ENCODE data around the genes CCDC34, LGR4, ARL14EP and DEPDC7.

DNA sequence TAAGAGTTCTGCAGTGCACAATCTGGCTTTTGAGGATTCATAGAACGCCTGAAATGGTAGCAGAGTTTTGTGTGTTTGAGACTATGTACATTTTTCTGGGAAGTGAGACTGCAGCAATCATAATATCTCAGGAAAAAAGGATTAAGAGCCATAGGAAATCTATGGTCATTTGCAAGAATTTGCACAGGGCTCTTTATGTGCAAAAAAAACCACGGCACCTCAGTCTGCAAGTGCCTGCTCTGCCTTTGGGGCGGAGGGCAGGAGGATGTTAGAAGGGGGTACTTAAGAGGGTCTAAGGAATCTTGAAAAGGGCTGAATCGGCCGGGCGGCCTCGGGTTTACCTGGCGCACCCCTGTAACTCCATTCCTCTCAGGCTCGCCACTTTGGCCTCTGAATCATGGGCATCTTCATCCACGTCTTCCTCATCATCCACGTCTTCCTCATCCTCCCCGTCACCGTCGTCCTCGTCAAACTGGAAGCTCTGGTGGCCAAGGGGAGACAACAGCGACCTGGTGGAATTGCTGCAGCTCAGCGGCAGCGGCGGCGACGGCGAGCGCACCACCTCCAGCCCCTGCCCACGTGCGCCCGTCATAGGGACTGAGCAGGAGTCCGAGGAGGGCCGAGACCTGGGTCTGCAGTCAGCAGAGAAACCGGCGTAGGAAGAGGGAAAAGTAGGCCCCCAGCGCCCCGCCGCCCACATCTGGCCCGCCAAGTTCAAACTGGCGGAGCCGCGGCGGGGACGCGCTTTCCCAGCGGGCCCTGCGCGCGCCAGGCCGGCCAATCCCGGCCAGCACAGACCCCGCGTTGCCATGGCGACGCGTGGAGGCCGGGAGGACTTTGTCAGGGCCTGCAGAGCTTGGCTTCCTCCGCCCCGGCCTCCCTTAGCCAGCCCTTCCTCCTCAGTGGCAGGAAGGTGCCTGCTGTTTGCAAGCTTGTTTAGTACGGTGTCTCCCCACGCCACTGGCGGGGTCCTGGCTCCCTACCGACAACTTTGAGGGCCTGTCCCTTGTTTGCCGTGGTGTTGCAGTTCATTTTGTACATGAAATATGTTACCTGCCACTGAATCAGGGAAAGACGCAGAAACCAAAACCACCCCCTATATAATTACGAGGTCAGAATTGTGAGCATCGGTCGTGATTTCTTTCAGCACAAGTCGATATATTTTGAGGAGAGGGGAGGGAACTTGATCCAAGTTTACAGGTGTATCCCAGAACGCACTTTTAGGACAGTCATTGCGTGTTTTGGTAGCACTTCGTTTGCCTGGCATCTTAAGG, at the start of gene CCDC34:
TSS of gene CCDC34 (minus strand) at position 721 of the 1,274 bp plus-strand sequence.
- PRO-cap = no peak

GRCh38 chr11:27396684-27397116, 33.7 kb upstream of the CCDC34 start:
- PRO-cap = no peak

DNA sequence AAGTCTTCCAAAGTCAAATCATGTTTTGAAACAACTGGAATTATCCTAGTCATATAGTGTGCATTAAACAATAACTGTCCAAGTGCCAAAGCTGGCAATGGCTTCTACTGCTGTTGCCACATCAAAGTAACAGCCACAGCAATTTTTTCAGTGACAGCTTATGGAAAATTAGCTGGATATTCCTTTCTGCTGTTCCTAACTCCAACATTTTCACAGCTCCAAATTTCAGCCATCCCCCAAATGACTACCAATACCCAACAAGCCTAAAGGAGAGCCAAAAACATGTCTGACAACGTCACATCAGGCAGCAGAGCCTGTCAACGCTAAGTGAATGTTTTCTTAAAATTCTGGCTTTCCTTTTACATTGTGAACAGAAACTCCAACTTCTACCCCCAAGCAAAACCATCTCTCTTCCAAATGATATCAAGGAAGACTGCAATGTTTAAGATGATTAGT, 45.4 kb upstream of the CCDC34 start:
- PRO-cap = no peak

DNA sequence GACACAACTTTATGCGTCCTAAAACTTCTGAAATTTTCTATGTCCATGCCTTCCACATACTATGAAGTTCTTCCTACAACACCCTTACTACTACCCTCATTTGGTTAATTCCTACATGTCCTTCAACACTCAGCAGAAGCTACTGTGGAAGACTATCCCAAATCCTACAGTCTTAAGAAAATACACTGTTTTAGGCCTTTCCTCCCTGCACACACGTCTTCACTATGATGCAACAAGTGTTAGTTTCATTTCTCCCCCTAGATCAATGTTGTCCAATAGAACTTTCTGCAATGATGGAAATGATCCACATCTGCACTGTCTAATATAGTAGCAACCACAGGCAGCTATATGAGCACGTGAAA, 46.7 kb upstream of the CCDC34 start:
- PRO-cap = no peak

- PRO-cap = no peak
Measured at GRCh38 chr11:27472369-27473341, at the start of gene LGR4. Gene LGR4, minus strand, starts transcription at chr11:27472790.

DNA sequence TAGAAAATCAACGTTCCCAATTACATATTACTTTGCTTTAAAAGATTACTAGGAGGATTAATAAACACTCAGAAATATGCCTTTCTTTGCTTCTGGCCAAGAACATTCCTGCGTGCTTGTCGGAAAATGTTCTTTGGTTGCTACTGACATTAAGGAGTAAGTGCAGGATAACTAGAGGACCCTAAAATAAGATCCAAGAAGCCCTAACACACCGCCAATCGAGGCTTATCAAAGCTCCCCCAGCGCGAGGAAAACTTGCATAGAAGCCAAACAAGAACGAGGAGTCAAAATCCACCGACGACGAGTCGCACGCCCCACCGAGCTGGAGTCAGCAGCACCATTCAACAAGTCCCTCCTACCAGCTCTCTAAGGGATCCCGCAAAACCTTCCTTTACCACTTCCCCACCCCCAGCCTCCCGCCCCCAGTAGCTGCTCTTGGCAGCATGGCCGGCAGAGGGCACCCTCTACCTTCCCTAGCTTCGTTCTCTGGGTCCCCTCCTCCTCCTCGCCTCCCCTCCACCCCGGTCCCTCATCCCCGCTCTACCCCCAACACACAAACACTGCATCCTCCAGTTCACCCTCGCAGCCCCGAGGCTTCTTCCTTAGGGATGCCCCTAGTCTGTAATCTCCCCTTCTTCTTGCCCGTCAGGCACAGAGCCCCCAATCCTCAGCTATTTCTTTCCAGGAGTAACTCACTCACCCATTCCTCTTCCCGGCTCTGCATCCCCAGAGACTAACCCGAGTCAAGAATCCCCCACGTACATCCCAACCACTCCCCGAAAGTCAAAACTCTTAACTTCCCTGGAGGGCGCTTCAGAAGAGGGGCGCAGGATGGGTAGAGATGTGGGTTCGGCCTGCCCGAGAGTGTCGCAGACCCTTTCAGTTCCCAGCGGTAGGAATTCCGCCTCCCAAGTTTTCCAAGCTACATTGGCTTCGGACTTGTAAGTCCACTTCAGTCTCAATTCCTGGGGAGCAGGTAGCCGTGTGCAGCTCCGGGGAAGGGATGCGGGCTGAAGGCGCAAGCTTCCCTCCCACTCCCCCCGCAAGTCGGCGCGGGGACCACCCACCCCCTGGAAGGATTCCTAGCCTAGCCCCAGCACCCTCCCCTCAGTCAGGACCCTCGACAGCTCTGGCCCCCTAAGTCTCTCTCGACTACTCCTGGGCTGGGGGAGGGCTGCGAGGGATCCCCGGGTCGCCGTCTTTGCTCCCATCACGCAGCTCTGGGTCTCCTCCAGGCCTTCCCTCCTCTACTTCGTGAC, 1.1 kb downstream of the BDNF start:
- PRO-cap = no peak

GRCh38 chr11:30322688-30323528, at the start of gene ARL14EP:
Gene ARL14EP, plus strand, starts transcription at chr11:30323104.
- PRO-cap = unidirectional peak, plus-strand start at chr11:30323107

GRCh38 chr11:30407208-30407726, 84.4 kb downstream of the ARL14EP start:
- PRO-cap = no peak

- PRO-cap = no peak
Measured at GRCh38 chr11:30584622-30584960, 1.6 kb downstream of the MPPED2 start.

GRCh38 chr11:31815531-31816720, 4.8 kb upstream of the PAX6 start:
- PRO-cap = no peak

DNA sequence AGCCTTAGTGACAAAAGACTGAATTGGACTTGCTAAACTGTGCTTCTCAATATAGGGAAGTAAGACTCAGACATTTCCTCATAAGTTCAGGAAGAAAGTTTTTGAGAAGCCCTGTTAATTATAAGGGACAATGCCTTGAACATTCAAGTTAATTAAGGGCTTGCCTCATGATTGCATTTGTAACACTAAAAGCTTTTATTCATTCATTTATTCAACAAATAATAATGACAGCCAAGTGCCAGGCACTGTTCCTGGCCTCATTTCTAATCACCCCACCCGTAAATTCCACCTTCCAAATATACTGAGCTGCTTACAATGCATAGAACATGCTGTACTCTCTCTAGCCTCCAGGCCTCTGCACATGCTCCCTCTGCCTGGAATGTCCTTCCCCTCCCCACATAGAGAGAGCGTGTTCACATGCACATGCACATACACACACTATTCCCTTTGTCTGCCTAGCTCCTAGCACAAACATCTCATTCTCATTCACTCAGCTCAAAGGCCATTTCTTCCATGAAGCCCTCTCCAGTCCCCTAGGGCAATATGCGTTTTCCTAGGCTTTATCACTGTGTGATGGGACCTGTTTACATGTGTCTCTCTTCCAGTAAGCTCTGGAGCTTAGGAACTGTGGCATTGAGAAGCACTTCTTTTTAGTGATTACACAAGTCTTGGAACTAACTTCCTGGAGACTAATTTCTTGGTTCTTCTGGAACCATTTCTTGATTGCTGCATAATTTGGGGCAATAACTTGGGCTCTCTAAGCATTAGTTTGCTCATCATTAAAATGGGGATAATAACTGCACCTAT, 144.6 kb downstream of the WT1 start:
- PRO-cap = no peak

DNA sequence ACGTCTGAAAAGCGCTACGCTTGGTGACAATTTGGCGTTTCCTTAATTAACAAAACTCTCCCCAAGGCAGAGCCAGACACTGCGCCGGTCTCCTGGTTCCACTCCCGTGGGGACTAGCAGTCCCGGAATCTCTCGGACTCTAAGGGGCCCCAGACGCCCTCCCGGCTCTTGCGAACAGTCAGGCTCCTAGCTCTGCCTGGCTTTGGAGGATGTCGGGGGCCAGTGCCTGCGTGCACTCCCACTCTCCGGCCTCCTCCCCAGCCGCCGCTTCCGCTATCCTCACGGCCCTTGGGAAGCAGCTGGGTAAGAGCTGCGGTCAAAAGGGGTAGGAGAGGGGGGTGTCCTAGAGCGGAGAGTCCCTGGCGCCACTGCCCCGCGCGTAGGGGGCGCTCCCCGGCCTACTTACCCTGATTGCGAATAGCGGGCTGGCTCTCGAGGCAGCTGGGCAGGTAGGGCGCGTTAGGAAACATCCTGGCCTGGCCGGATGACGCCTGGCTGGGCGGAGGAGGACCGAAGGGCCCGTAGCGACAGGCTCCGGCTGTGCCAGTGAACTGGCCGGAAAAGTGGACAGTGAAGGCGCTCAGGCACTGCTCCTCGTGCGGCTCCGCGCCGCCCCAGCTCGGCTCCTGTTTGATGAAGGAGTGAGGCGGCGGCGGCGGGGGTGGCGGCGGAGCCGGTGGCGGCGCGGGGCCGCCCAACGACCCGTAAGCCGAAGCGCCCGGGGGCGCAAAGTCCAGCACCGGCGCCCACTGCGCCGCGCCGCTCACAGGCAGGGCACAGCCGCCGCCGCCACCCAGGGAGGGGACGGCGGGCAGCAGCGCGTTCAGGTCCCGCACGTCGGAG, 824 bp downstream of the WT1 start:
- PRO-cap = no peak

GRCh38 chr11:32829185-32829470, 599 bp upstream of the PRRG4 start:
- PRO-cap = no peak

DNA sequence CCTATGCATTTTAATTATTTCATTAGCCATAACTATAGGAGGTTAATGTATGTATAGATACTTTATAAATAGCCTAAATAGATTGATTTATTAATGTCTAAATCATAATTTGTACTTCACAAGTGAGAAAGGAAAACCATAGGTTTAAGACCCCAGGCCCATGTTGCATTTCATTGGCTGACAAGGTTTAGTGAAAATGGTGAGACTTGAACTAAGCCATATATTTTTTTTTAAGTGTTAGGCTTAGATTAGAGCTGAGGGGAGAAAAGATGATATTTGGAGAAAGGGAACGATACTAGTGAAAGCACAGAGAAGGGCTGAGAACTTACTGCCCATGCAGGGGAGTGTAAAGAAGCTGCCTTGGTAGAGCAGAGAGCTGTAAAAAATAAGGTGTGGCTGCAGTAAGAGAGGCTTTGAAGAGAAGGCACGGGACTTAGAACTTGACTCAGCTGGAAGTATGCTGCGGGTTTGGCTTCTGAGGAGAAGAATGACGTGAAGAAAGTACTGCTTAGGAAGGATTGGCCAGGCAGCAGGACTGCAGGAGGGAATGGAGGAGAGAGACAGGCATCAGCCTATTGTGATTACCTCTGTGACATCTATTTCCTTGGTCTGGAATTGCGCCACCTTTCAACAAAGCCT, 22.3 kb downstream of the PRRG4 start:
- PRO-cap = no peak

DNA sequence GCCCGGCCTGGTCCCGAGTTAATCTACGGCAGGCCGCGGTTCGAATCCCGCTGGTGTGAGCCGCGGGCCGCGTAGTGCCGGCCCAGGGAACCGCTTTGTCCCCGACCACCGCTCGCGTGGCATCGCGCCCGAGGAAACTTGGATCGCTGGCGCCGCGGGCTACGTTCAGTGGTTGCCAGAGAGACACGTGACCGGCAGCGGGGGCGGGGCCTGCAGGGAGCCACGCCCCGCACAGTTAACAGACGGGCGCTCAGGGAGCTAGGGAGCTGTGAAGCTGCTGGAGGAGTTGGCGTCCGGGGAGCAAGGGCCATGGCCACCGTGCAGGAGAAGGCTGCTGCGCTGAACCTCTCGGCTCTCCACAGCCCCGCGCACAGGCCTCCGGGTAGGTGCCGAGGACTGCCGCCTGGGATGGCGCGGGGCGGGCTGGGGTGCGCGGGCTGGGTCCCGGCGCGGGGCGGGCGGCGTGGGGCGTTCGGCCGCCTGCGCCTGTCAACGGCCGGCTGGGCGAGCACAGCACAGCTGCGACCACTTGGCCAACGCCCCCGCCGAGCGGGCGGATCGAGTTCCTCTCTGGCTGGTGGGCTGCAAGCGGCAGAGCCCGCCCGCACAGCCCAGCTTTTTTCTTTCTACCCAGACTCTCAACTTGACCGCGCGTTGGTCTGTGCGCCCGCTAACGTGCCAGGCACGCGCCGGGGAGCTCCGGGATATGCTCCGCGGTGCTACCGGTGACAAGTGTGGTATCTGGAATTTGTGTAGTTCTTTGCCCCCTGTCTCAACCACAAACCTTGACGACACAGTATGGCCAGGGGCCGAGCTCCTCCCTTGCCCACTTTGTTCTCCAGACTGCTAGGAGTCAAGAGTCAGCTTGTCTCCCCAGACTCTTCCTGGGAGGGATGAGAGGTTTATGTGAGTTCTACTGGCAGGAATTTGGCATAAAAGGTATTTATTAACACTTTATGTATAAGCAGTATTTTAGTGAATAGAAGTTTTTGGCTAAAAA, at the start of gene DEPDC7:
TSS of gene DEPDC7 (plus strand) at position 232 of the 1,000 bp plus-strand sequence.
- PRO-cap = no peak

GRCh38 chr11:33689238-33689742, 11.3 kb downstream of the C11orf91 start:
- PRO-cap = no peak

DNA sequence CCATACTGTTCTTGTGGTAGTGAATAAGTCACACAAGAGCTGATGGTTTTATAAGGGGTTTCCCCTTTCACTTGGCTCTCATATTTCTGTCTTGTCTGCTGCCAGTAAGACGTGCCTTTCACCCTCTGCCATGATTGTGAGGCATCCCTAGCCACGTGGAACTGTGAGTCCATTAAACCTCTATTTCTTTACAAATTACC, 4.4 kb downstream of the CD59 start:
- PRO-cap = no peak

GRCh38 chr11:33753267-33753878, 17.1 kb upstream of the CD59 start:
- PRO-cap = no peak

- PRO-cap = no peak
Measured at GRCh38 chr11:33770159-33770686, 4.1 kb downstream of the FBXO3 start.

DNA sequence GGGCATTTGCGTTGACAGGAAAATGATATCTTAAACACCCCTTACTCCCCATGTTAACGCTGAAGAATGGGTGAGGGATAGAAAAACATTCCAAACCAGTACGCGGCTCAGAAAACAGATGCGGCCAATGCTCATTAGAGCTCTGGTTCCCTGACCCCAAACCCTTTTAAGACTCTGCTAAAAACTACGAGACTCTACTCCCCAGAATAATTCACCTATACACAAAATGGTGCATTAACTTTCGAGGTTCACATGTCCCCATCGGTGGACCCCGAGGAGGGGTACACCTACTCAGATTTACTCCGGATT, 23.5 kb downstream of the LMO2 start:
- PRO-cap = no peak

Data from peritoneum (tissue), 1 donor.